Aorta (tissue), 1 donor: ENCODE measurements around a stretch of chr1.

GRCh38 chr1:164694566-164694766 lies 135.5 kb downstream of the PBX1 start:
- PRO-cap = no peak

- PRO-cap = no peak
Observed at GRCh38 chr1:164723450-164724016, 164.5 kb downstream of the PBX1 start.

DNA sequence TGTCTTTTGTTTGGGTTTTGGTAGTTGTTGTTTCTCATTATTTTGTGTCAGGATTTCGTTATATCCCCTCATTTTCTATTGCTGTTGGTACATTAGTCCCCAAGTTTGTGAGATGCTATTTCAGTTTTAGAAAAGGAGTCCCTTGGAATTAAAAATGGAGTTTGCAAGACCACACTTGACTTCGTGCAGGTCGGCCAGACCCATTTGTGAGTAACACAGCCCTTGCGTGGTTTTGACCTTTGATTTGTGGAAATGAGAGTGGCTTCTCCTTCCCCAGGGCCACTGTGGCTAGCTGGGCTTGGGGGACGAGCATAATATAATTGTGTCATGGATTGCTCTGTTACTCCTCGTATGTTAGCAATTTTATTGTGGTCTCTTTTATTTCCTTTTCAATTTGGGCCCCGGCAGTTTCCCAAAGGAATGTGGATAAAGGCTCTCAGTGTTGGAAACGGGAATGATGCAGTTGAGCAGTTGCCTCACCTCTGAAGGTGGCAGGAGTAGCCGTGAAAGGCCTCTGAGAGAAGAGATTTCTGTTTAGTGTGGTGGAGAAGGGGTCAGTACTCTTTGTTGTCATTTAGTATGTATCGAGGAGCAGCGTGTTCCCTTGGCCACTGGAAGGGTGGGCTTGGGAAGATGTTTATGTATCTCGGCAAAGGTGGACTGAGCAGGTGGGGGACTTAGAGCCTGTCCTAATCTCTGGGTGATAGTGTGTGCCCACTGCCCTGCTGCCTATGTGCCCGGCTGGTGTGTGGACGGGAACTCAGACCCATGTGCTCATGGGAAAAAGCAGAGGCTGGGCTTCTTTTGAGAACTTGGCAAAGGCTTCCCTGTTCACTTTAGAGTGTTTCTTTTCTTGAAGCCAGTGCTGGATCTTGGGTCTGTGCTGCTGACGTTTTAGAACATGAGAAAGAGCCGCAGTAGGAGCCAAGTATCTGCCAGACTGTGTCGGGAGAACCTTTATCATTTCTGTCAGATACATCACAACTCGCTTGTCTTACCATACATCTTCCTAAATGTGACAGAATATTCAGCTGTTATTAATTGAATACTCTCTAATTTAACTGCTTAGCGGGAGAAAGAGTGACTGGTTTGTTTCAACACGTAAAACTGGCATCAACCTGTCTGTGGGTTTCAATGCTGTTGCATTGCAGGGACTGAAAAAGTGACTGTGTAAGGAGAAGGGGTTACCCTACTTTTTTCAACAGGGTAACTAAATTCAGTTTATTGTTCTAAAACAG lies 194.9 kb downstream of the PBX1 start:
- PRO-cap = bidirectional peak, plus-strand start at position 862 of the sequence, minus-strand start at position 733 of the sequence

GRCh38 chr1:165166123-165166460 lies 190.4 kb downstream of the LMX1A start:
- PRO-cap = no peak

DNA sequence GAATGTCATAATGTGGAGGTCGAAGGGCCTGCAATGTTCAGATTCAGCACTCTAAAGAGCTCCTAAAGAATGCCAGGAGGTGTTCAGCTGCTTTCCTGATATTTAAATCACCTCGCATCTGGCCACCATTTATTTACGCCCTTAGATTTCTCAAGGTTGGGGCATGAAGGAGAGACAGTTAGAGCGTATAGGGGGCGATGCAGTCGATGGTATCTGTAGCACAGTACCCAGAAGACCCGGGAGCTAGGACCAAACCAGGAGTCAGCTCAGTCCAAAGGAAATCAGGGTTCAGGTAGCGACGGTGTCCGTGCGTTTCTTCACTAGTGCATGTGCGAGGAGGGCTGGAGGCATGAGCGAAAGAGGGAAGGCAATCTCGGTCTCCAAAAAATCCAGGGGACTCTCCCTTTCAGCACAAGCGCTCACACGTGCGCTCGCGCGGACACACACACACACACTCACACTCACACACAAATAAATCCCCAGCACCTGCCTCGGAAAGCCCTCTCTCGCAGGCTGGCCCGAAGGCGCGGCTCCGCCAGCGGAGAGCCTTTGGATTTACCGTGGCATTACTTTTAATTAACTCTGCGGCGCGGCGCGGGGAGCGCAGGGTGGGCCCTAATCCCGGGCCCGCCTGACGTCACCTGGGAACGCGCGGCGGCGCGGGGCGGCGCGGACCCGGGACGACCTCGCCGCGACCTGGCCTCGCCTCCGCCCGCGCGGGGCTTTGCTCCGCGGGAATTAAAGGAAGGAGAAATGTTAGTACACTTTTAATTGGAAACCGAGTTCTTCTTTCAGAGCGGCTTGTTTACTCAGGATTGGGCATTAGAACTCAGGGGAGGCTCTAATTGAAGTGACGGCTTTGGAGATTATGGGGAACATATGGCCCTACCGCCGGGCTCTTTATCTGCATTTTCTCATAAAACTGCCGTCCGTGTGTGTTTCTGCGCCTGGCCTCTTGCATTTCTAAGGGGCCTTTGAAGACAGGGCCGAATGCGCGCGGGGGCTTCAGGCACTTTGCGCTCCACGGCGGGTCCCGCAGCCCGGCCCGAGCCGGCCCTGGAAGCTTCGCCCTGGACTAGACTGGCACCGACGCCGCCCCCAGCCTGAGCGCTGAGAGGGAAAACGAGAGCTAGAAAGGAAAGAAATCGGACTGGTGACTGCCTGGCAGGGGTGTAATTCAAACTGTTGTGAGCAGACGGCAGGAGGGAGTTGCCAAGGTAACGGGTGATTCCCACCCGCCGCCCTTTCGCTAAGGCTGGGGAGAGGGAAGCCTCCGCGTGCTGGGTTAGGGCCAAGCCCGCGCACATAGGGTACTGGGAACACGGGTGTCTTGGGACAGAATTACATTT lies 121.1 kb downstream of the LMX1A start:
- PRO-cap = no peak

DNA sequence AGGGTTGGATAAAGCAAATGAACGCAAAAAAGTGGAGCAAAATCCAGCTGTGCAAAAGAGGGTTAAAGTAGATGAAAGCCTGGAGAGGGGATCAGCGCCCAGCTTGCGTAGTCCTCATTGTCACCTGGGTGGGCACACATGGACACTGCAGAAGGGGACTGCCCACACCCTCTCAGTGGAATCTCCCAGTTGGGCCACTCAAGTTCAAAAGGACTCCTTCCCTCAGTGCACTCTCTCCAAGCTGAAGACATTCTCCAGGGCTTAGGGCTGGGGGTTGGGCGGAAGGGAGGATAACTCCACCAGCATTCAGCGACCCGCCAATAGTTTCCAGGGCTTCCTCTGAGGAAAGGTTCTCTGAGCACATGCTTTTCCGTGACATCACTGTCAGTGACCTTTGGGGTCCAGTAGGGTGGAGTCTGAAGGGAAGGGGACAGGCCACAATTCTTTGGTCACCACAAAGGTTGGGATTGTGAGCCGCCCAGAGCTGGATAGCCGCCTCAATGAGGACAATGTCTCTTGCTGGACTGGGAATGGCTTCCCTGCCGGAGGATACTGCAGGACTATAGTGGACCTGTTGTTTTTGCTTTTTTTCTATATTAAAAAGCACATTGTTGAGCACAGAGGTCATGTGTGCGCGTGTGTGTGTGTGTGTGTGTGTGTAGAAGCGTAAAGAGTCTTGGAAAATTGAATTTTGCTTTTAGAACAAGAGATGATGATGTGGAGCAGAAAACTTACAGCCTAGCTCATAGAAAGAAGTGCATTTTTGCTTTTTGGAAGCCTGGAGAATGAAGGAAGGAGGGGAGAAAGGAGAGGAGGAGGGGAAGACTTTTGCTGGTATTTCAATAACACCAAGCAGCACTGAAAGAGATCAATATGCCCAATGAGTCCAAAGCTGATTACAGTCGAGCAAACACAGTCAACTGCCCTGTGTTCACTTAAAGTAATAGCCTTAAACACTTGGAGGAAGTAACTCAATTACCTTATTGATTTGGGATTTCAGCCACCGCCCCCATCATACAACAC lies 22.9 kb upstream of the RXRG start:
- PRO-cap = no peak

GRCh38 chr1:165632435-165632873 lies 1.4 kb downstream of the MGST3 start:
- PRO-cap = no peak

- PRO-cap = no peak
Observed at GRCh38 chr1:165633813-165634197, 2.8 kb downstream of the MGST3 start.

GRCh38 chr1:166984866-166985449 lies 4.1 kb upstream of the MAEL start:
- PRO-cap = no peak

DNA sequence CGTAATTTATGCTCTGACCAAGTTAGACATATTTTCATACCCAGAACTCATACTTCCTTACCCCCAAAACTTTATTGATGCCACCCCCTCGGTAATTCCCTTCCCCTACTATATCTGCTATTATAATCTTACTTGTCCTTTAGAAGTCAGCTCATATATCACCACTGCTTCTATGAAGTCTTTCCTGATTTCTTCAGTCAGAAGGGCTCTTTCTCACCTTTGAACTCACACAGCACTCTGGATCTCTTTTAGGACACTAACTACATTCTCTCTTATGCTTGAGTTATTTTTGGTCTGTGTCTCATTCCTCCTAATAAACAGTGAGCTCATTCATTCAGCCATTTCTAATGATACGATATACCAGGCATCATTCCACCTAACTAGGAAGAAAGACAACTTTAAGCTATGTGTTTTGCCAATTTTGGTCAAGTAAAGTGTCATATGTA lies 1.3 kb upstream of the STYXL2 start:
- PRO-cap = no peak

- PRO-cap = no peak
Observed at GRCh38 chr1:167105231-167105887, 11.5 kb downstream of the STYXL2 start.

DNA sequence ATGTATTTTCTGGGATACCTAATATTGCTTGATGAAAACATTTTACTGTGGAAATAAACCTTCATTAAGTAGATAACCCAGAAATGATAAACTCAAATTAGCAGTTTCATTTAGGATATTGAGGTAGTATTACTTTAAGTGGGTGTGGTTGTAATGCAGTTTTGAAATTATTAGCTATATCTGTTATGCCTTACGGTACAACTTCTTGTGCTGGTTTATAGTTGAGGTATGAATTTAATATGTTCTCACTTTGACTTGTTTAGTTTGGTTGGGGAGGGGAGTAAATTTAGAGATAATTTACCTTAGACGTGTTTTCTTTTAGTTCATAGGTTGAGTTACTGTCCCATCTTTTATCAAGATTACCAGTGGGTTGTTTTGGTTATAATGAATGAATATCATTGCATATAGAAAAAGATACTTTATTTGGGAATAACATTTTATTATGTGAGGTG lies 111.0 kb downstream of the POU2F1 start:
- PRO-cap = no peak

DNA sequence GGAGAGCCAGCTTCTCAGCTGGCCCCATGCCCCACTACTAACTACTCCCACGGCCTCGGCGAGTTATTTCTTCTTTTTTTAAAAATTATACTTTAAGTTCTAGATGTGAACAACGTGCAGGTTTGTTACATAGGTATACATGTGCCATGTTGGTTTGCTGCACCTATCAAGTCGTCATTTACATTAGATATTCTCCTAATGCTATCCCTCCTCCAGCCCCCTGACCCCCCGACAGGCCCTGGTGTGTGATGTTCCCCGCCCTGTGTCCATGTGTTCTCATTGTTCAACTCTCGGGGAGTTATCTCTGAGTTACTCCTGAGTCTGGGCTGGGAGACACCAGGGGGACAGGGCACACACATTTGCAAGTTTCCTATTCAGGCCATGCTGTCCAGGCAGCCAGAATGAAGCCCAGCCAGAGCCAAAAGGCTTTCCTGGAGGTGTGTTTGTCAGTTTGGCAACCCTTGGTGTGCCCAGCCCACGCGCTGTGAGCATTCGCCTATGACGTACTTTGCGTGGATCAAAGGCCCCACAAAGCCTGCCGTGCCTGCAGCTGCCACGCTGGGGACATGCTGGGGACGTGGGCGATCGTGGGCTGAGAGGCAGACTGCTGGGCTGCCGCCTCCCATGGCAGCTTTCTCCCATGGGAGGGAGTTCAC lies 57.7 kb downstream of the CD247 start:
- PRO-cap = no peak

GRCh38 chr1:167477499-167477901 lies 40.8 kb downstream of the CD247 start:
- PRO-cap = no peak

- PRO-cap = no peak
Observed at GRCh38 chr1:167485878-167486839, 32.2 kb downstream of the CD247 start.

DNA sequence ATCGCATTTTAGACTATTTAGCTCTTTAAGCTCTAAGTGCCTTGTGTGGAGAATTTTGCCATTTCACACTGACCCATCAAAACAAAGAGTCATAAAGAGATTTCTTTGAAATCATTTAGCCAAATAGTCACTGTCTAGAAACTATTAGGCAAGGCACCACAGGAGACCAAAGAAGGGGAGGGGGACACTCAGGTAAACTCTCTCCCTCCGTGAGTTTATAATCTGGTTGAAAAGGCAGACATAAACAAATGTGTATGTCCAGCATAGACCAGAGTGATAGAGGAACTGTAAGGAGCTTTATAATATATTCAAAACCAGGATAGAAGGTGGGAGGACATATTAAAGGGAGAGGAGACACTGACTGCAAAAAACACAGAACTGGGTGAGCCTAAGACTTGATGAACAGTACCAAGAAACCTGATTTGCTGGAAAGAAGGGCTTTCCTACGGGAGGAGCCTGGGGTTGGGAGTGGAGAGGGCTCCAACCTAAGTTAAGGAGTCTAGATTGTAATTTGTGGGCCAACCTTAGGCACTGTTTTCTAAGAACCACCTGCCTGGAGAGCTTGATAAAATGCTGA lies 4.7 kb downstream of the CREG1 start:
- PRO-cap = no peak

- PRO-cap = no peak
Observed at GRCh38 chr1:167669450-167670157, 39.6 kb downstream of the RCSD1 start.

- PRO-cap = no peak
Observed at GRCh38 chr1:167706722-167707346, 14.9 kb upstream of the MPZL1 start.

- PRO-cap = no peak
Observed at GRCh38 chr1:167708780-167709510, 12.8 kb upstream of the MPZL1 start.

DNA sequence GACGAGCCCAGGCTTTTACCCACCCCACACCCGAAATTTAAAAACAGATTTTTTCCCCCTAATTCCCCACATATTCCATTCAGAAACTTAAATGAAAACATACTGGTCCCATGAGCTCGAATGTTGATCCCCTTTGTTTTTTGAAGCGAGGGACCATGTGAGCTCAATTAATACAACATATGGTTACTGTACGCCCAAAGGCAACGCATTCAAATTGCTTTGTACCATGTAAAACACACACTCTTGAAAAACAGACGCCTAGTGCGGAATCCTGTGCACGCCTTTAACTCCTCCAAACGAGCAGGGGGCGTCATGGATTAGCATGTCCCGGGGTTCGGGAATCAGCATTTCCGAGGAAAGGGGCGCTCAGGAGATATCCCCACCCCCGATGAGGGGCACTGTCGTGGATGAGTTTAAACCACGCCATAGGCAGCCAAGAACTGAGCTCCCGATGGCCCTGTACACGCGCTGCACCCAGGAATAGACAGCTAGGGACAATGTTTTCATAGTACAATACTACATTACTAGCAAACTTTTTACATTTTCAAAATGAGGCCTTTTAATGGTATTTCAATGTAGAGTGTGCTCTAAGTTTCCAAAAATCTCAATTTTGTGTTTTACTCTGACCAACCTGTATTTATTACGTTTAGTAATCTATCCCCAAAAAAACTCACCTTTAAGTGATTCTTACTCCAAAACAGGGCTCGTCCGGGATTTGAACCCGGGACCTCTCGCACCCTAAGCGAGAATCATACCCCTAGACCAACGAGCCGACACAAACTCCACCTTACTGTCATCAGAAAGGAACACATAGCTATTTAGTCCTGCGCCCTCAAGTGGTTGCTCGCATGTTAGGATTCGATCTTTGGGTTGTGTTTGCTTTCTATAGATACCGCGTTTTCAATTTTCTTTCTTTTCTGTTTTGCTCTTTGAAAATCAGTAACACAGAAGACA lies 6.7 kb upstream of the MPZL1 start:
- PRO-cap = no peak